Transverse colon (tissue), 4 donors: ENCODE results near the genes EXOC2 and SERPINB1.

- PRO-cap: no peak
- RAMPAGE, long total RNA, 4 experiments: no peak in any of the 4 experiments
Measured at GRCh38 chr6:312969-313766, 20.9 kb downstream of the DUSP22 start.

GRCh38 chr6:341012-341629 is 48.8 kb downstream of the DUSP22 start:
- PRO-cap: bidirectional peak, plus-strand start at chr6:341453, minus-strand start at chr6:341273
- RAMPAGE, long total RNA, 4 experiments: no peak in any of the 4 experiments

- PRO-cap: bidirectional peak, plus-strand start at chr6:693198, minus-strand start at chr6:693137
- RAMPAGE, long total RNA, 4 experiments: start-site peak on the minus strand in 2 of 4 experiments, at chr6:693087-693109 at its widest, 38 to 250 reads per replicate
Measured at GRCh38 chr6:692895-693687, at the start of gene EXOC2. Gene EXOC2, minus strand, starts transcription at chr6:693139.

DNA sequence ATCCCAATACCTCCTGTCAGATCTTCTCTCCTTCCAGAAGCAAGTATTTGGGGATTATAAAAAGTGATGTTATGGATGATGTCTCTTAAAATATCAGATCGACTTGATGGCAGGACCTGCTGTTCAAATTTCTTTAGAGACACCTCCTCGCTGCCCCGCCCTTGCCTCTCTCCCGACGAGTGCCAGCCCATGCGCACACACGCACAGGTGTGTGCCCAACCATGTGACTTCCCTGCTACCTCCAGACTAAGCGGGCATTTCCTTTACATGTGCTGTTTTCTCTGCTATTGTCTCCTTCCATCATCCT is 224.5 kb upstream of the FOXQ1 start:
- PRO-cap: no peak
- RAMPAGE, long total RNA, 4 experiments: no peak in any of the 4 experiments

DNA sequence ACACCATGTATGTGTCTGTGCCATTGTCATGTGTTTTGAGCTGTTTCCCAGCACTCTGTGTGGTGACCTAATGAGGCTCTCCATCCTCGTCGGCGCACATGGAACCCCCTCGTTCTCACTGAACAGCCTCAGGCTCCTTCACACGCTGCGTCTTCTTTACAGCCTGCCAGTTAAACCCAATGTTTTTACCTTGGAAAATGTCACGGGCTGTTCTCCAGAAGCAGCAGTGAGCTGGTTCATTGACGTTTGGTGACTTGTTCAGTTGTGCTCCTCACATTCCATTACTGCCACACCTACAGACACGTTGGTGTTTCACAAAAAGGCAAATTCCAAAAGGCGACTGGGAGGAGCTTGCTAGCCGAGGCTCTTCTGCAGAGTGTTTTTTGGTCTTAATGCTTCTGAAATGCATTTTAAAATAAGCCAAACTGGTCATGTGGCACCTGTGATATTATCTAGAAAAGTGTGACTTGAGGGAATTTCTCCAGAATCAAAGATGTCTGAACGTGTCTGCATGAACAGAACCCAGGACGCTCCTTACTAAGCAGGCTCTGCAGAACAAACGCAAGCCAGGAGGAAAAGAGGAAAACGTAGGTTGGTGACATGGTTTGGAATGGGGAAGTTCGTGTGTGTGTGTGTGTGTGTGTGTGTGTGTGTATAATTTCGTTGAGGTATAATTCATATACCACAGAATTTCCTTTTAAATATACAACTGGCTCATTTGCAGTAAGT is 200.8 kb upstream of the FOXQ1 start:
- PRO-cap: no peak
- RAMPAGE, long total RNA, 4 experiments: no peak in any of the 4 experiments

GRCh38 chr6:1312438-1313053 is 648 bp downstream of the FOXQ1 start:
- PRO-cap: no peak
- RAMPAGE, long total RNA, 4 experiments: no peak in any of the 4 experiments

DNA sequence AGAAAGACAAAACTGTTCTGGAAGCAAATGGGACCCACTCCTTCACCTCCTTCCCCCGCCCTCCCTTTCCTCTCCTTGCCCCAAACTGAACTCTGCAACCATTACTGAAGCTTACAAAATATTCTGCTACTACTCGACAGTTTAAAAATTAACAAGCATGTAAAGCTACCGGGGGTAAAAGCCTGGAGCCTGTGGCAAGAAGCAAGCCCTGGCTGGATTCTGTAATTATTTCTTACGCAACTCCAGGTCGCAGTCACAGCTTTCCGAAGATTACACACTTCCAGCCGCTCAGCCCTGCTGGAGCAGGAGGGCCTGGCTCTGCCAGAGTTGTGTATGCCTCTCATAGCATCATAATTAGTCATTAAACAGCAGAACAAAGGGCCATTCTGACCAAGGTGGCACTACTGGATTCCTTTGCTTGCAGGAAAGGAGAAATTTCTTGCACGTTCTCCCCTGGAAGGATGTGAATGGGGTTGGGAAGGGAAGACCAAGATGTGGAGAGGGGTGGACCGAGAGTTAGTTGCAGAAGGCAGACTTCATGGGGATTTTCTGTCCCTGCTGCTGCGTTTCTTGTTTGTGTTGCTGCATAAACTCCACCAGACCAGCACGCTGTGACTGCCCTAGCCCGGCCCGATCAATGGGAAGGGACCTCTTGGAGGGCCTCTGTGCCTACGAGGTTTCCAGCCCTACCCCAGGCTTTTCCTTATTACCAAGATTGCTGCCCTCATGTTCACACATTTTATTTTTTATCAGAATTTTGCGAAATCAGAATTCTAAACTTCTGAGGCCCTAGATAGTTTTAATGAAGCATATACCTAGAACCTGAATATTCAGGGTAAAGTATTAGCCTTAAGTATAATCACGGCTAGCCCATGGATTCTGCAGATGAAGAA is 23.7 kb downstream of the FOXQ1 start:
- PRO-cap: no peak
- RAMPAGE, long total RNA, 4 experiments: no peak in any of the 4 experiments

GRCh38 chr6:1385236-1385749 is 4.1 kb upstream of the FOXF2 start:
- PRO-cap: bidirectional peak, plus-strand start at chr6:1385396, minus-strand start at chr6:1385325
- RAMPAGE, long total RNA, 4 experiments: no peak in any of the 4 experiments

DNA sequence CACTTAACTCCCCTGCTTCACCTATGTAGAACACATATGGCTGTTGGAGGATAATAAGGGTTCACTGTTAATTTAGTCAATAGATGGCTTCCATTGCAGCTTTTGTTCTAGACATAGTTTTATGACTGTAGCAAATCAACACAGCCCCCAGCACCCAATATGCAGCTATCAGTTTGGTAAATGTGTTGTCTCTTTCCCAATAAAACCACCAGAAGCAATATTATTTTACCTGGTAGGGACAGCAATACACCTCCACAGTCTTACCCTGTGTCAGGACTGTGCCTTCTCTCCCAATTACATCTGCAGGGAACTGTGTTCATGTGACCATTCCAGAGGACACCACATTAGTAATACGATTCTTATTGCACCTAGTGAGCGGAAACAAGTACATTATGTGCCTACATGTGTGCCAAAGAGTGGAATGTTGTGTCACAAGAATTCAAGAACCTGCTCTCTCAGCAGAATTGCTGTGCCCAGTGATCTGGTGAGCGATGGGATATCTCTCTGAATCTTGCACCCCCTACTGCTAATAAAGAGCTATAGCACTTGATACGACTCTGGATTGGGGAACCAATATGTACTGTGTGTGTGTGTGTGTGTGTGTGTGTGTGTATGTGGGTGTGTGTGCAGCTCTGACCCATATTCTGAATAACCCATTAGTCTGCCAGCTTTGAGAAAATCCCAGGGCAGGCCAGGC is 57.5 kb upstream of the FOXC1 start:
- PRO-cap: no peak
- RAMPAGE, long total RNA, 4 experiments: no peak in any of the 4 experiments

- PRO-cap: no peak
- RAMPAGE, long total RNA, 4 experiments: no peak in any of the 4 experiments
Measured at GRCh38 chr6:1554552-1554838, 55.2 kb upstream of the FOXC1 start.

GRCh38 chr6:1593492-1594011 is 16.2 kb upstream of the FOXC1 start:
- PRO-cap: no peak
- RAMPAGE, long total RNA, 4 experiments: no peak in any of the 4 experiments

DNA sequence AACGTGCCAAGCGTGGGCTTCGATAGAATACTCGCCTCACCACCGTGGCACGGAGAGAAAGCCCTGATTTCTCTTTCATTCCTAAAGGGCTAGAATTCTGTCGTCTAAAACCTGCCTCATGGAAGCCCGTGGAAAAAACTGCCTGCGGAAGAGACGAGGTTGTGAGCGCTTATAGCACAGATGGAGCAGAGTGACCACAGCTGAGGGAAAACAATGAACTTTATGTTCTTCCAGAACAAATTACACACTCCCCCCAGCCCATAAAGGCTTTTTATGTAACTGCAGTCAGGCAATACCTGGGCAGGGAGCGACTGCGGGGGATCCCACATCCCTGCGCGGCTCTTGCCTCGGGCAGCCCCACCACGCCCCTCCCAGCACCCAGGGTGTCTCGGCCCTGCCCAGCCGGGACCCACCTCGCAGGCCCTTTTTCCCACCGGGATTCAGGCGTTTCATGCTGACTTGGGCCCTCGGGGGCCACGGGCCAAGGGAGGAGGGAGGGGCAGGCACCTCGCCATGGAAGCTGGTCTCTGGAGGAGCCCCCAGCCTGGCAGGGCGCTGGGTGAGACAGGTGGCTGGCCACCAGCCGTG is 15.4 kb upstream of the FOXC1 start:
- PRO-cap: no peak
- RAMPAGE, long total RNA, 4 experiments: no peak in any of the 4 experiments

GRCh38 chr6:1615117-1615711 is 5.5 kb downstream of the FOXC1 start:
- PRO-cap: no peak
- RAMPAGE, long total RNA, 4 experiments: no peak in any of the 4 experiments

GRCh38 chr6:1832617-1833231 is 223.0 kb downstream of the FOXC1 start:
- PRO-cap: unidirectional peak, plus-strand start at chr6:1833024
- RAMPAGE, long total RNA, 4 experiments: no peak in any of the 4 experiments

DNA sequence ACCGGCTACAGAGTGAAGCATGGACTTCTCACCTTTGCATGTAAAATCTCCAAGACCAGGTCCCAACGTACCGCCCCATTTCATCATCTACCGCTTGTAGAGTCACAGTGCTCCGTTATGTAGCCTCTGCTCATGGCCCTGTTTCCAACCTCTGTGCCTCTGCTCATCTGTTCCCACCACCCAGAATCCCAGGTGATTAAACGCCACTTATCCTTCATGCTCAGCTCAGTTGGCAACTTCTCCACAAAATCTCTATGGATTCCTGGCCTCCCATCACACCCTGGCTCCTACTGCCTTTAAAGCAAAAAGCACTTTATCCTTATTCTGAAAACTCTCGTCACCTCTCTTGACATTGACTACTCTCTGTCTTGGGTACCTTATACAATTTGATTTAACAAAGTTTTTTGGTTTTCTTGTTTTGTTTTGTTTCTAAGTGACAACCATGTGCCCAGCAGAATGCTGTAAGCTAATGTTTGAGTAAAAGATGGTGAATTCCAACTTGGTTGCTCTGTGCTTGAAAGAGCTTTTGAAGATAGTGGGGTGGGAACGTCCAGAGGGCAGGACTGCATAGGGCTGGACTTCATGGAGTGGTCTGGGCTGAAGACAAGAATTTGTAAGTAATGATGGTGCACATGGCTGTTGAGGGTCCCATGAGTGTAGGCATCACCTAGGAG is 238.6 kb downstream of the FOXC1 start:
- PRO-cap: no peak
- RAMPAGE, long total RNA, 4 experiments: start-site peak on the minus strand in 2 of 4 experiments, centred at positions 222 to 226 of the sequence, 11 to 20 reads per replicate

DNA sequence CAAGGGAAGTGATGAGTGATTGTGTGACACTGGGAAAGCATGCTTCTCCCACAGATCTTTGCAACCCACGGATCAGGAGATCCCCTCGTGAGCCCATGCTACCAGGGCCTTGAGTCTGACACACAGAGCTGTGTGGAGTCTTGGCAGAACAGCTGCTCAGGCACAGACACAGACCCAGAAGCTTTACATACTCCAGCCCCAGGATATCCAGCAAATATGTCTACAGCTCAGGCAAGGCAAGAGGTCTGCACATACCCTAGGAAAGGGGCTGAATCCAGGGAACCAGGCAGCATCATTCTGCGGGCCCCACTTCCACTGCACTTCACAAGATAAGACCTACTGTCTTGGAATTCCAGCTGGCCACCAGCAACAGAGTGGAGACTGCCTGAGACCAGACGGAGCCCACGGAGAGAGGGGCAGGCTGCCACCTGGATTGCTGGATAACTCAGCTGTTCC is 267.7 kb downstream of the GMDS start:
- PRO-cap: no peak
- RAMPAGE, long total RNA, 4 experiments: no peak in any of the 4 experiments

DNA sequence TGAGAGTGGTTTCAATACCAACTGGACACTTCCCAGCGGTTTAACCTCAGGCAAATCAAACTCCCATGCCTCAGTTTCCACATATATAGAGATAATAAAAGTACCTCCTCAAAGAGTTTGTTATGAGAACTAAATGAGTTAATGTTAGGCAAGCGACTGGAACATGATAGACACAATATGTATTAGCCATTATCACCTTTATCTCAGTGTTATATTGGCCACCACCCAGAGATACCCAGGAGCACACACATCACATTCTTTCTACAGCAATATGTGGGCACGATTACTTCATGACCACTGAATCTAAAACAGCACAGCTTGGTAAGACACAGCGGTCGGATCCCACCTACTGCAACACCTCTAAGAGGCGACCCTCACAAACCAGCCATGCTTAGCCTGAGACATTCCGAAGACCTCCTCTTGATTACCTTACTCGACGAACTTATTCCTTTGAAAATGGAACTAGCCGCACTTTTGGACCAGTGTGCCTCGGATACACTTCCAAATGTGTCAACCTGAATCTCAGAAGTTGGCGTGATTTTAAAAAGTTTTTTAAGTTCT is 1.1 kb downstream of the GMDS start:
- PRO-cap: no peak
- RAMPAGE, long total RNA, 4 experiments: no peak in any of the 4 experiments

DNA sequence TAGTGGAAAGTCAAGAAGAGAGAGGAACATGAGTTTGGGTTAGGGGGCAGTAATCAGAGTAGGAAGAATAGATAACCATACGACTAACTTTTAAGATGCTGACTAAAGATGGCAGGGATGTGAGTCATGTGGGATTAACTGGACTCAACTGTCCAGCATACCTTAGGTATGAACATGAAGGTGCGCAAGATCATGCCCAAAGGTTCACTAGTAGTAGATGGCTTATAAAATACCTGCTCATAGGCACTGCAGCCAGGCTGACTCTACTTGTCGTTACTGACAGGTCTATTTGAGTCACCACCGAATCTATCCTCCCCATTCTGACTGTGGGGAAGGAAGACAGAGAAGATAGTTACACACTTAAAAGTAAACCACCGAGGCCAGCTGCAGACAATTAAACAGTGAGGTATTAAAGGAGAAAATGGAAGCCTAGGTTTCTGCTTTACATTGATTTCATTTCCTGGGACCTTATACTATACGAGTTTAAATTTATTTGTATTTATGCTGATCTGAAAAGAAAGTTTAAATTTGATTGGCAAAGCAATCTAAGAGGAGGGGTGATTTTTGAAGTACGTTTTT is 4.2 kb upstream of the WRNIP1 start:
- PRO-cap: no peak
- RAMPAGE, long total RNA, 4 experiments: no peak in any of the 4 experiments

GRCh38 chr6:2831462-2832216 is 10.0 kb downstream of the SERPINB1 start:
- PRO-cap: no peak
- RAMPAGE, long total RNA, 4 experiments: no peak in any of the 4 experiments

- PRO-cap: bidirectional peak, plus-strand start at chr6:2841371, minus-strand start at chr6:2841309; bidirectional peak, plus-strand start at chr6:2841528, minus-strand start at chr6:2841550; bidirectional peak, plus-strand start at chr6:2841996, minus-strand start at chr6:2841860
- RAMPAGE, long total RNA, 4 experiments: start-site peak on the minus strand in 3 of 4 experiments, at chr6:2841859-2841888 at its widest, 79 to 2,597 reads per replicate
Measured at GRCh38 chr6:2840923-2842322, at the start of gene SERPINB1. Gene SERPINB1, minus strand, starts transcription at chr6:2841863.